Endometrial microvascular endothelial cells (primary cell): ENCODE data around the genes TCEA3, FUCA1 and MYOM3.

DNA sequence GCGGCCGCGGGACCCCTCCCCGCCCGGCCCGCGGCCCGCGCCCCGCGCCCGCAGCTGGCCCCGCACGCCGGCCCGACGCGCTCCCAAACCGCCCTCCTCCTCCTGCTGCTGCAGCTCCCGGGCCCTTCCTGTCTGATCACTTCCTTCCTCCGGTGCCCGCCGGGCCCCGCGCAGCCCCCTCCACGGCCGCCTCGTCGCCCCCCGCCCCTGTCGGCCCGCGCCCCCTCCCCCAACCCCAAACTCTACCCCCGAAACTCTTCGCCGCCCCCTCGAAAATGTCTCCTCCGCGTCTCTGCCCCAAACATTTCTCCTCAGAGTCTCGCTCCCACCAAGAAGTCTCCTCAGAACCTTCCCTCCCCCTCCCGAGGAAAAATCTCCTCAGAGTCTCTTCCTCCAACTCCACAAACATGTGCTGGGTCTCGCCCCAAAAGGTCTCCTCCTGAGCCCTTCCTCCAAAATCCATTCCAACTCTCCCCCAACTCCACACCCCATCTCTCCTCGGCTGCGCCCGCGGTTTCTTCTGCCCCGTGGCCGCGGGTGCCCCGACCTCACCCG is 49.1 kb downstream of the HTR1D start:
- RAMPAGE, long total RNA, result no peak

GRCh38 chr1:23407099-23407814 is 17.3 kb downstream of the TCEA3 start:
- RAMPAGE, long total RNA, result no peak

- RAMPAGE, long total RNA, result no peak
Observed at GRCh38 chr1:23423920-23424965, at the start of gene TCEA3. TCEA3 (minus strand) TSS chr1:23424748.

DNA sequence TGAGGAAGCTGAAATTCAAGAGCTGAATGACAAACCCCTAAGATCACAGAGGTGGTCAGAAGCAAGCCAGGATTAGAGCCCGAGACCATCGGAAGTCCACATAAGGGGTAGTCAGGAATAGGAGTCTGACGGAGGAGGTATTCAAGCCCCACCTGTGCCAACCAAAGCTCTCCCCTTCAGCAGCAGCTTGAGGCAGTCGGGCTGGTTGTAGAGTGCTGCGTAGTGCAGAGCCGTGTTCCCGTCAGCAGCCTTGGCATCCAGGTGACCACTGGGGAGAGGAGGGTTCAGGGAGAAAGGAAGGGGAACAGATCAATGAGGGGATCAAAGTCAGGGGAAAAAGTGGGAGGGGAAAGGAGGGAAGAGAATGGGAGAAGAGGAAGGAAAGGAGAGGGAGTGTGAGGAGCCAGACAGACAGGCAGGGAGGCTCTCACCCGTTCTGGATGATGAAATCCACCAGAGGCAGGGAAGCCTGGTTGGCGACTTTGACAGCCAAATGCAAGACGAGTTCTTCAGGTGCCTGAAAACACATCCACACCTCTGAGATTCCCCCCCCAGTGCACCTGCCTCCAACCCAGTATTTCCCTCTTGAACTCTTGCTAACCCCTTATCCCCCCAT is 9.7 kb upstream of the TCEA3 start:
- RAMPAGE, long total RNA, result no peak

DNA sequence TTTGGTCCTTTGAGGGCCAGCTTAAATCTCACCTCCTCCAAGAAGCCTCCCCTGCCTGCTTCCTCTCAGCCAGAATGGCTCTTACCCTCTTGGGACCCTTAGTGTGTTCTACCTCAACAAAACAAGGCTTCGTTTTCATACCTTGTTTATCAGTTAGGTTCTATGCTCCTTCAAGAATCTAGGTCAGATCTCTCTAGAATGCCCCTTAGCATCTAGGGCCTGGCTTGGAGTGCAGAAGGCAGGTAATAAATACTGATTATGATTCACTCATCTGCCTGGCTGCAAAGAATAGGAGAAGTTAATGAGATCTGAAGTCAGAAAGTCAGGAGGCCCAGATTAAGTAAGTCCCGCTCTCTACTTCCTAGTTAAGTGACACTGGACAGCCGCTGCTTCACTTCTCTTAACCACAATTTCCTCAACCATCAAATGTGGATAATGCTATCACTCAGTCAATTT is 2.0 kb upstream of the E2F2 start:
- RAMPAGE, long total RNA, result no peak

GRCh38 chr1:23597524-23598338 is 38.4 kb upstream of the ID3 start:
- RAMPAGE, long total RNA, result no peak

DNA sequence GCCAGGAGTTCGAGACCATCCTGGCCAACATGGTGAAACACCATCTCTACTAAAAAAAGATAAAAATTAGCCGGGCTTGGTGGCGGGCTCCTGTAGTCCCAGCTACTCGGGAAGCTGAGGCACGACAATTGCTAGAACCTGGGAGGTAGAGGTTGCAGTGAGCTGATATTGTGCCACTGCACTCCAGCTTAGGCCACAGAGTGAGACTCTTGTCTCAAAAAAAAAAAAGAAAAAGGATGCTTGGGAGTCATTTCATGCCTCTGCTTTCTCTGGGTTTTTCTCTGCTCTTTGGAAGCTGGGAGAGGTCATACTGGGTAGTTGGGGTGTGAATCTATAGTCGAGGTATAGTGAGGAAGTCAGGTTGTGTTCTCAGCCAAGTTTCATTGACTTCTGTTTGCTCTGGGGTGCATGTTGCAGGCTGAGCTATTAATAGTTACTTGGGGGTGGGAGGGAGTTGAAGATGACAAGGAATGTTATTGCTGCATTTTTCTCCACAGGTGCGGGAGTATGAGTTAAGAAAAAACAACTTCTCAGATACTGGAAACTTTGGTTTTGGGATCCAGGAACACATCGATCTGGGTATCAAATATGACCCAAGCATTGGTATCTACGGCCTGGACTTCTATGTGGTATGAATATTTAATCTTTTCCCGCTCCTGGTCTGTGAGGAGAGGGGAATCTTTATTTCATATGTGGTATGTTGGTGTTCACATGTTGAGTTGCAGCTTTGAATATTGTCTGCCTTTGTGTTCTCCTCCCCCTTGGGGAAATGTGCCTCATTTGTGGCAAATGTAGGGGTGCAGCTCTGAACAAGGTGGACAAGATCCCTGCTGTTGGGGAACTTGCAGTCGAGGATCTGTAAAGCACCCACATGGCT is 2.8 kb downstream of the RPL11 start:
- RAMPAGE, long total RNA, result no peak

DNA sequence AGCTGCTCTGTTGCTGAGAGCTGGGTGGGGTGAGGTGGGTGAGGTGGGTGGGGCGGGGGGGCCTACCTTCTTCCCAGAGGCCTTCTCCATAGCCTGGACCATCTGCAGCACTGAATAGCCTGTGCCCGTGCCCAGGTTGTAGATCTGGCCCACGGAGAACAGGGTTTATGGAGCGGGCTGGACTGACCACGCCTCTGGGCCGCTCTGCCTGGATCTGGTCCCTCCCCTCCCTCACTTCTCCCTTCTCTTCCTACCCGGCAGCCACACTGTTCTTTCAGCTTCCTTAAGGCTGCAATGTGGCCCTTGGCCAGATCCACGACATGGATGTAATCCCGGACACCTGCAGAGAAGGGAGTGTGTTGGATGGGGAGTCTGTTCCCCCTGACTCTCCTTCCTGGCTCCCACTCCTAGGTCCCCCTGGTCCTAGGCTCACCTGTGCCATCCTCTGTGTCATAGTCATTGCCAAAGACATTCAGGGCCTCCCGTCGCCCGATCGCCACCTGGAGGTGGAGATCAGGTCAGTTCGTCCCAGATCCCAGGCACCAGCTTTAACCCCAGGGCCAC is 4.0 kb downstream of the GALE start:
- RAMPAGE, long total RNA, result no peak

DNA sequence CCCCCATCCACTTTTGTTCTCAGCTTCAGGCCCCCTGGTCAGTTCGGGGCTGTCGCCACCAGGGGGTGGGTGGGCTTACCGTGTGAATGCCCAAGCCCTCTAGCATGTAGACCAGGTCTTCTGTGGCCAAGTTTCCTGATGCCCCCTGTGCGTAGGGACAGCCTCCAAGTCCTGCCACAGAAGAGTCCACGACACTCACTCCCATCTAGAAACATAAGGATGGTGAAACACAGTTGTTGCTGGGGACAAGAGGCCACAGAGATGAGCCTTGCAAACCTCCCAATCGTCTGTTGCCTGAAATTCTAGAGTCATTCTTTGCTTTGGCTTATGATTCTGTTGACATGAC is 3.7 kb upstream of the GALE start:
- RAMPAGE, long total RNA, result no peak

GRCh38 chr1:23868136-23868842 is at the start of gene FUCA1:
FUCA1 (minus strand) TSS chr1:23868290.
- RAMPAGE, long total RNA, result start-site peak on the minus strand at chr1:23868294-23868356, 19 and 37 reads in 2 replicates

- RAMPAGE, long total RNA, result no peak
Observed at GRCh38 chr1:24096280-24096863, 15.6 kb downstream of the MYOM3 start.

- RAMPAGE, long total RNA, result no peak
Observed at GRCh38 chr1:24112025-24113034, at the start of gene MYOM3. MYOM3 (minus strand) TSS chr1:24112135.

GRCh38 chr1:24119825-24121056 is 8.3 kb upstream of the MYOM3 start:
- RAMPAGE, long total RNA, result no peak

- RAMPAGE, long total RNA, result no peak
Observed at GRCh38 chr1:24141589-24142214, 1.2 kb downstream of the IL22RA1 start.

DNA sequence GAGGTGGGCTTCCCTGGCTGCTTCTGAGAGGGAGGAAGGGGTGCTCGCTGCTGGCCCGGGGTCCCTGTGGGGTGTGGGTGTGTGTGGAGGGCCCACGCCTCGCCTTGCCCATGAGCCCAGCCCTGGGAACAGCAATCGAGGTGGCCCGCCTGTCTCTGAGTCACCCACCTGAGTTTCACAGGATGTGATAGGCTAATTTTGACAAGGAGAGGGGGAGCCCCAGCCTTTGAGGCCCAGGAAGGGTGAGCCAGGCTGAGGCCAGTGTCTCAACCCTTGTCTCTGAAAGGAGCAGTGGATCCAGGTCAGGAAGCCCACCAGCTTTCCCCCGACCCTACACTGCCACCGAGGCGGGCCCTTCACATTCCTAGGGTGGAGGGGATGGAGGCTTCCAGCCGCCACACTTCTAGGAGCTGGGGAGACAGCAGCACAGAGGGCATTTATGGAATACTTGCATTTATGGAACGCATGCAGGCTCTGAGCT is 49.1 kb upstream of the IFNLR1 start:
- RAMPAGE, long total RNA, result no peak

GRCh38 chr1:24392849-24393331 is 20.7 kb downstream of the STPG1 start:
- RAMPAGE, long total RNA, result no peak

DNA sequence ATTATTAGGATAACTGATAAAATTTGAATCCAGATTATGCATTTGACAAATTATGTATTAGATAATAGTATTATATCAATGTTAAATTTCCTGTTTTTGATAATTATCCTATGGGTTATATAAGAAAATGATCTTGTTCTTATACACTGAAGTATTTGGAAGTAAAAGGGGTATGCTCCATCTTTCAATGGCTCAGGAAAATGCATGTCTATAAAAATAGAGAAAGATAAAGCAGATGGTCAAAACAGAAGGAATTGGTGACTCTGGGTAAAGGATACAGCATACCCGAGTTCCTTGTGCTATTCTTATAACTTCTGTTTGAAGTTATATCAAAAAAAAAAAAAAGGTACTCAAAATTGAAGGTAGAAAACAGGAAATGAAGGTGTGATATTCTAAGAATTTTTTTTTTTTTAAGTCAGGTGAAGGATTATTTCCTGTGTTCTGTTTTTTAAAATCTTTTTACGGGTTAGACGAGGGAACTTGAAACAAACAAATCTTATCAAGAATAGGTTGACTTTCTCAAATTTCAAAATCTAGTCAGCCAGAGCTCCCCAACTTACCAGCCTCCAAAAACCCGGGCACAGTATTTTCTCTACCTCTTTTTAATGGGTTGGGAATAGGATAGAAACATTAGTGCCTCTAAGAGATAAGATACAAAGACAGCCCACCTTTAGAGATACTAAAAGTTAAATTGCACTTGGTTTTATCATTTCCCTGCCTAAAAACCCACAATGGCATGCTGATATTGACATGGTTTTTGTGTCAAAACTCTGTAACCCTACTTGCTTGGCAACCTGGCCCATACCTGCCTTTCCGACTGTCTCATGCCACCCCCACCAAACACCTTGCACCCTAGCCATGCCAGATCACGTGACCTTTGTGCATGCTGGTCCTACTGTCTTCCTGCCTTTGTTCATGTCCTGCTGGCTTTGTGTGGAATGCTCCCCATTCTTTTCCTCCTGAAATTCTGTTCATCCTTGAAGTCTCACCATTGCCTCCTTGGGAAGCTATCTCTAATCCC is 4.0 kb downstream of the RCAN3 start:
- RAMPAGE, long total RNA, result no peak

- RAMPAGE, long total RNA, result no peak
Observed at GRCh38 chr1:24727484-24728084, 17.7 kb upstream of the CLIC4 start.

DNA sequence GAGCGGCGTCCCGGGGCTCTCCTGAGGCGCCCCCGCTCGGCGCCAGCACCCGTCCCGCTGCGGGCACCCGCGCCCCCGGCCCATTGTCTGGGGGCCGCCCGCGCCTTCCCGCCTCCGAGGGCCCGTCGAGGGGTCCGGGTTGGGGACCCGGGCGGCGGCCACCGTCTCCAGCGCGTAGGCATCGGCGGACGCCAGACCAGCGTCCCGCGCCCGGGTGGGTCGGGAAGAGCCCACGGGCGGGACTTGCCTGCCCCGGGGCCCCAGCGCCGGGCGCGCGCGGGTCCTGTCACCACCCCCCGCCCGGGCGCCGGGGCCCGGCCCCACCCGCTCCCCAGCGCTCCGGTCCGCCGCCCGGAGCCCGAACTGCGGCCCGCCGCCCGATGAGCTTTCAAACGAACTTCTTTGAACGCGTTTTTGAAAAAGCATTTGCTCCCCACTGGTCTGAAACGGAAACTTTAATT is 468 bp downstream of the CLIC4 start:
- RAMPAGE, long total RNA, result no peak

DNA sequence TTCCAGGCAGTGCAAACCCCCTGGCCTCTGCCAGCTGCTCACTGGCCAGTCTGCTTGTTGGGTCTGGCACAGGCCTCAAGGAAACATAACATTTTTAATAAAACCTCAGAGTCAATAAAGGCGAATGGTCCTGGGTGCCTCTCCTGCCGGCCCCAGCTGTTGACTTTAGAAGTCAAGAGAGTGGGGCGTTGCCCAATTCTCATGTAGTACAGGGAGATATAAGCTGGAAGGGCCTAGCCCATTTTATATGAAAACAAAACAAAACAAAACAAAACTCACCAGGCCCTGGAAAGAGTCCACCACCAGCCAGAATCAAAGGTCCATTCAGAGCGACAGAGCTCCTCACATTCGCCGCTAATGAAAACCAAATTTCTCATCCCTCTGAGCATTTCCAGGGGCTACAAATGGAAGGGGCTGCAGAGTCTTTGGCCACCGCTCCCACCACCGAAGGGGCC is 36.5 kb downstream of the RUNX3 start:
- RAMPAGE, long total RNA, result no peak